A375 (cell line): ENCODE measurements around a stretch of chr16.

- RAMPAGE, long total RNA: no peak
Observed at GRCh38 chr16:90168375-90168720, 91.2 kb upstream of the PRDM7 start.